ENCODE measurements around the genes CCDC51, PRKAR2A and IHO1.

DNA sequence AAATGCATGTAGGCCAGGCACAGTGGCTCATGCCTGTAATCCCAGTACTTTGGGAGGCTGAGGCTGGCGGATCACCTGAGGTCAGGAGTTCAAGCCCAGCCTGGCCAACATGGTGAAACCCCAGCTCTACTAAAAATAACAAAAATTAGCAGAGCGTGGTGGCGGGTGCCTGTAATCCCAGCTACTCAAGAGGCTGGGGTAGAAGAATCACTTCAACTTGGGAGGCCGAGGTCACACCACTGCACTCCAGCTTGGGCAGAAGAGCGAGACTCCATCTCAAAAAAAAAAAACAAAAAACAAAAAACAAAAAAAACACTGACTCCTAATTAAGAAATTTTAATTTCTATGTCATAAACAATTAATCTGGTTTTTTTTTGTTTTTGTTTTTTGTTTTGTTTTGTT lies 3.8 kb downstream of the SMARCC1 start:
- PRO-cap: no peak
- RAMPAGE, long total RNA, 2 experiments: no peak in any of the 2 experiments

GRCh38 chr3:47846151-47847176 lies 43.5 kb downstream of the DHX30 start:
- PRO-cap: no peak
- RAMPAGE, long total RNA, 2 experiments: no peak in any of the 2 experiments

GRCh38 chr3:47848917-47849887 lies 46.3 kb downstream of the DHX30 start:
- PRO-cap: no peak
- RAMPAGE, long total RNA, 2 experiments: no peak in any of the 2 experiments

DNA sequence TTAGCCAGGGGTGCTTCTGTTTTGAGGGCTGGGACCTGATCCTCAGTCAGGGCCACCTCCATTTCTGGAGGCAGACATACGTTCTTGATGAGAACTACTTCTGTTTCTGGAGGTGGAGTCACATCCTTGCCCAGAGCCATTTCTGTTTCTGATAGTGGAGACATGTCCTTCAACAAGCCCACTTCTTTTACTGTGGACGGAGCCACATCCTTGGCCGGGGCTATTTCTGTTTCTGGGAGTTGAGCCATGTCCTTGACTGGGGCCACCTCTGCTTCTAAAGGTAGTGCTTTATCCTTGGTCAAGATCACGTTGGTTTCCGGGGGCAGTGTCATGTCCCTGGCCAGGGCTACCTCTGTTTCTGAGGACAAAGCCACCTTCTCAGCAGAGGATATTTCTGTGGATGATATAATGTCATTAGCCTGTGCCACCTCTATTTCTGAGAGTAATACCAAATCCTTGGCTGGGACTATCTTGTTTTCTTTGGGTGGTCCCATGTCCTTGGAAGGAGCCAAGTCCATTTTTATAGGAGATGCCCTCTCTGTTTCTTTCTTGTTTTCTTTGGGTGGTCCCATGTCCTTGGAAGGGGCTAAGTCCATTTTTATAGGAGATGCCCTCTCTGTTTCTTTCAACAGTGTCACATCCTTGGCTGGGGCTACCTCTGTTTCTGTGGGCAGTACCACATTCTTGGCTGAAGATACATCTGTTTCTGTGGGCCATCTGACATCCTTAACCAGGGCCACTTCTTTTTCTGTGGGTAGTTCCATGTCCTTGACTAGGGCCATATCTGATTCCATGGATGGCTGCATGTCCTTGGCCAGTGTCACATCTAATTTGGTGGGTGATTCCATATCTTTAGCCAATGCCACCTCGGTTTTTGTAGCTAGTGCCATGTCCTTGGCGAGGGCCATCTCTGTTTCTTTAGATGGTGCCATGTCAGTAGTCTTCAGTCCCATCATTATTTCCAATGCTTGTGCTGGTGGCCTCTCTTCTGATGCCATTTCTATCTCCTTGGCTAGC lies 99.8 kb downstream of the MAP4 start:
- PRO-cap: no peak
- RAMPAGE, long total RNA, 2 experiments: no peak in any of the 2 experiments

DNA sequence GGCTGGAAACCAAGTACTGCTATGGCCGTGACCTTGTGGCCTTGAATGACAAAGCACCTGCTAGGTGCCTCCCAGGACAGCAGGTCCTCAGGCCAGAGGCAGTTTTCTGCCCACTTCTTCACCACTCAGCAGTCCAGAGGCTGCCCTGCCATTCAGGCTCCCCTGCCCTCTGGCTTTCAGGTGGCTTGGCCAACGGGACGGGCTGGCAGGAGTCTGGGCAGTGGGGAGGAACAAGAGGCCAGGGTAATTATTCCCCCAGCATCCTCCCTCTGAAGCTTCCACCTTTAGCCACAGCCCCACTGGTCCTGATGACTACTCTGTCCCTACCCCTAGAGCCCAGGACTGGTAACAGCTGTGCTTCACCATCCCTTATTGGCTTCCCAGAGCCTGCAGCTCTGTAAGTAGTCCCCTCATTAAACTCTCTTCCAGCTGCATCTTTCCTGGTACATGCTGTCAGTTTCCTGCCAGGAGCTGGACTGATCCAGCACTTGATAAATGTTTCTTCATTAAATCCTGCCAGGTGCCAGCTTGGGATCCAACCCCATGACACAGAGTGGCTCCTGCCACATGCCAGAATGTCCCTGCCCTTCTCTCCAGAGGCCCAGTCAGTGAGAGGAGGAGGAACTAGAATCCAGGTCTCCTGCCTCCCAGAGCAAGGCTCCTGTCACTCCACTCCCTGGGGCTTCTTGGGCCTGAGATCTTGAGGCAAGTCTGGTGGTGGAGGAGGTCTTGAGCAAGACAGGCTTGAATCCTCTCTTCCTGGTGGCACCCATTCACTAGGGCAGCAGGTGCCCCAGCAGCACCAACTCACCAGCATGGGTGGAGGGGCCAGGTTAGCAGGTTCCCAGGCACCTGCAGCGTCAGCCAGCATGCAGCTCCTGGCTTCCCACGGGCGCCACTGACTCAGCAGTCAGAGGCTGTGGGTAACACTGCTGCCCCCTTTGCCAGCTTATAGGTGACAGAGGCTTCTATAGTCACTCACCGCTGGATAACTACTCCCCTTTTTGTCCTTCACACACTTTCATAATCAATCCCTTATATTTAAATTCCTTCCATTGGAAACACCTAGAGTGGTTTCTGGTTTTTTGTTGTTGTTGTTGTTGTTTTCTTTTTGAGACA lies 27.5 kb downstream of the FBXW12 start:
- PRO-cap: no peak
- RAMPAGE, long total RNA, 2 experiments: no peak in any of the 2 experiments

DNA sequence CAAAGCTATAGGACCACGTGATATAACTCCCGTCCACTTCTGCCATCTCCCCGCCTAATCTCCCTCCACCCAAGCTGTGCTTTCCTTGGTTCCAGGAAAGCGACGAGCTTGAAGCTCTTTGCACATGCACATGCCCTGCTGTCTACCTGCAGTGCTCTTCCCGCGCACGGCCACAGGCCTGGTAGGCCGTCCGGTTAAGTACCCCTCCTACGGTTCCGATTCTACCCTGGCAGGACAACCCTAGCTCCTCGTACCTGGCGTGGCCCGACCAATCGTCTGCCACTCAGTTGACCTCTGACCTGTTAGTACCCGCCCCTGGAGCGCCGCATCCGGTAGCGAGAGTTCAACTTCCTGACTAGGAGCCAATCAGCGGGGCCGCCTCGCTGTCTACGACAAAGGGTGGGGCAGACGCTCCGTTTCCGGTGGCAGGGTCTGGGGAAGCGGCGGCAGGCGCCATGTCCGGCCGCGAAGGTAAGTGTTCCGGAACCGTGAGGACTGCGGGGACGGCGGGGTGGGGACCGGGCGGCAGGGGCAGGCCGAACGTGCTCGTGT lies at the start of gene CCDC51:
TSS of gene CCDC51 (minus strand) at position 278 of the 552 bp plus-strand sequence.
- PRO-cap: bidirectional peak, plus-strand start at position 416 of the sequence, minus-strand start at position 278 of the sequence
- RAMPAGE, long total RNA, 2 experiments: start-site peak on the plus strand in 2 of 2 experiments, centred at positions 441 to 445 of the sequence, 1,916 to 2,411 reads per replicate; start-site peak on the minus strand in 2 of 2 experiments, centred at positions 253 to 255 of the sequence, 17 to 60 reads per replicate

- PRO-cap: bidirectional peak, plus-strand start at chr3:48656187, minus-strand start at chr3:48656198
- RAMPAGE, long total RNA, 2 experiments: no peak in any of the 2 experiments
Observed at GRCh38 chr3:48655969-48656904, 6.4 kb downstream of the CELSR3 start.

DNA sequence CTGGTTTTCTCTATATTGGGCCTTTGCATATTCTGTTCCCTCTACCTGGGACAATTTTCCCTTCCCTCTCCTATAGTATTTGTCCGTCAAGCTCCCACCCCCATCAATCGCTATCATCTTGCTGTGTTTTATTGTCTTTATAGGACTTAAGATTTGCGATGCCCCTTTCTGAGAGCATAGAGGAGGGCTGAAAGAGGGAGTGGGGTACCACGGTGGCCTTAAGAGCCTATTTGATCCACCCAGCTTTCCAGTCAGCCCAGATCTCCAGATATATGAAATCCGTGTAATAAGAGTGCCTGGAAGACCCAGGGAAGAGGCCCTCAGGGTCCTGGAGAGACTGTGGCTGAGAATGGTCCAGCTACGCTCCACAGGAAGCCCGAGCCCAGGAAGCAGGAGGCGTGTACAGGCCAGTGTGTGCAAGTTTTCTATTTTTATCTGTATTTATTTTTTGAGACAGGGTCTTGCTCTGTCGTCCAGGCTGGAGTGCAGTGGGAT lies 827 bp upstream of the NCKIPSD start:
- PRO-cap: no peak
- RAMPAGE, long total RNA, 2 experiments: no peak in any of the 2 experiments

GRCh38 chr3:48702310-48702939 lies 14.6 kb downstream of the IP6K2 start:
- PRO-cap: no peak
- RAMPAGE, long total RNA, 2 experiments: no peak in any of the 2 experiments

DNA sequence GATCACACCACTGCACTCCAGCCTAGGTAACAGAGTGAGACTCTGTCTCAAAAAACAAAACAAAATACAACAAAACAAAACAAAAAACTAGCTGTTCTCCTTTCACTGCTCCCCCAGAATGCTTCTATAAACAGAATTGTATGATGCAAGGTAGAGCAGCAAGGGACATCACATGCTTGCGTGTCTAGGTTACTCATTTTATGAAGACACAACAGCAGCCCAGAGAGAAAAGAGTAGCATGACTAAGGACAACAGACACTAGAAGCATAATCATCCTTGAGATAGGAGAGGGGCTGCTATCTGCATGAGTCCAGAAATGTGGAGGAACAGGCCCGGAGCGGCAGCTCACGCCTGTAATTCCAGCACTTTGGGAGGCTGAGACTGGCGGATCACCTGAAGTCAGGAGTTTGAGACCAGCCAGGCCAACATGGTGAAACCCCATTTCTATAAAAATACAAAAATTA lies 25.2 kb upstream of the IP6K2 start:
- PRO-cap: no peak
- RAMPAGE, long total RNA, 2 experiments: no peak in any of the 2 experiments

- PRO-cap: no peak
- RAMPAGE, long total RNA, 2 experiments: no peak in any of the 2 experiments
Observed at GRCh38 chr3:48782957-48783225, 64.8 kb downstream of the PRKAR2A start.

GRCh38 chr3:48846974-48848067 lies at the start of gene PRKAR2A:
TSS of gene PRKAR2A (minus strand) at chr3:48847874.
- PRO-cap: bidirectional peak, plus-strand start at chr3:48847136, minus-strand start at chr3:48847104; bidirectional peak, plus-strand start at chr3:48847947, minus-strand start at chr3:48847804
- RAMPAGE, long total RNA, 2 experiments: start-site peak on the plus strand in 2 of 2 experiments, at chr3:48847932-48847973 at its widest, 6 to 10 reads per replicate

GRCh38 chr3:48848068-48848817 lies 569 bp upstream of the PRKAR2A start:
- PRO-cap: no peak
- RAMPAGE, long total RNA, 2 experiments: no peak in any of the 2 experiments

DNA sequence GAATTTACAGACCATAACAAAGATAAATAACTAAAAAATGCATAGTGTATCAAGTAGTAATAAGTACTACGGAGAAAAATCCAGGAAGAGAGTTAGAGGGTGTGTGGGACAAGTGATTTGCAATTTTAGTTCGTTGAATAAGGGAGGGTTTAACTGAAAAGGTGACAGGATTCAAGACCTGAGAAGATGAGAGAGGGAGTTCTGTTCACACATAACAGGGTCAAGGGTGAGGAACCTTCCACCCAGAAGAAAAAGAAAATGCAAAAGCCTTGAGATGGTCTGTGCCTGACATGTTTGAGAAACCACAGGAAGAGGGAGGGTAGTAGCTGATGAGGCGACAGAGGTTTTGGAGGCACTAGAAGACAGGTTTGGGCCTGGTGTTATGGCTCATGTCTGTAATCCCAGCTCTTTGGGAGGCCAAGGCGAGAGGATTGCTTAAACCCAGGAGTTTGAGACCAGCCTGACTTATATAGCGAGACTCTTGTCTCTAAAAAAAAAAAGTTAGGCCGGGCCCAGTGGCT lies 589 bp upstream of the SLC25A20 start:
- PRO-cap: no peak
- RAMPAGE, long total RNA, 2 experiments: no peak in any of the 2 experiments

DNA sequence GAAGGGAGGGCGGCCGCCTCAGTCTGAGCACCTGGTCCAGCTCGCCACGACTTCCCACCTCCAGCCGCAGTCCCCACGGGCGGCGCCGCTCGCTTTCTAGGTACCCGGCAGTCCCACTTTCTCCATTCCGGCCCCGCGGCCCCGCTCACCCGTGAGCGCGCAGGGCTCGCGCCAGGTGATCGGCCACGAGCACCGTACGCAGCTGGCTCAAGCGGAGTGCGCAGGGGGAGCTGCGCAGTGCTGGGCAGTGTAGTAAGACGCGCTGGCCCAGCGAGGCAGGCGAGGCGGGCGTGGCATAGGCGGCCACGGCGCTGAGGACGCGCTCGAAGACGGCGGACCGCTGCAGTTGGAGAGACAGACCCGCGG lies 523 bp downstream of the DALRD3 start:
- PRO-cap: bidirectional peak, plus-strand start at position 215 of the sequence, minus-strand start at position 147 of the sequence
- RAMPAGE, long total RNA, 2 experiments: no peak in any of the 2 experiments

- PRO-cap: no peak
- RAMPAGE, long total RNA, 2 experiments: no peak in any of the 2 experiments
Observed at GRCh38 chr3:49076020-49076559, 17.8 kb downstream of the QRICH1 start.

- PRO-cap: no peak
- RAMPAGE, long total RNA, 2 experiments: no peak in any of the 2 experiments
Observed at GRCh38 chr3:49076686-49077061, 17.2 kb downstream of the QRICH1 start.

DNA sequence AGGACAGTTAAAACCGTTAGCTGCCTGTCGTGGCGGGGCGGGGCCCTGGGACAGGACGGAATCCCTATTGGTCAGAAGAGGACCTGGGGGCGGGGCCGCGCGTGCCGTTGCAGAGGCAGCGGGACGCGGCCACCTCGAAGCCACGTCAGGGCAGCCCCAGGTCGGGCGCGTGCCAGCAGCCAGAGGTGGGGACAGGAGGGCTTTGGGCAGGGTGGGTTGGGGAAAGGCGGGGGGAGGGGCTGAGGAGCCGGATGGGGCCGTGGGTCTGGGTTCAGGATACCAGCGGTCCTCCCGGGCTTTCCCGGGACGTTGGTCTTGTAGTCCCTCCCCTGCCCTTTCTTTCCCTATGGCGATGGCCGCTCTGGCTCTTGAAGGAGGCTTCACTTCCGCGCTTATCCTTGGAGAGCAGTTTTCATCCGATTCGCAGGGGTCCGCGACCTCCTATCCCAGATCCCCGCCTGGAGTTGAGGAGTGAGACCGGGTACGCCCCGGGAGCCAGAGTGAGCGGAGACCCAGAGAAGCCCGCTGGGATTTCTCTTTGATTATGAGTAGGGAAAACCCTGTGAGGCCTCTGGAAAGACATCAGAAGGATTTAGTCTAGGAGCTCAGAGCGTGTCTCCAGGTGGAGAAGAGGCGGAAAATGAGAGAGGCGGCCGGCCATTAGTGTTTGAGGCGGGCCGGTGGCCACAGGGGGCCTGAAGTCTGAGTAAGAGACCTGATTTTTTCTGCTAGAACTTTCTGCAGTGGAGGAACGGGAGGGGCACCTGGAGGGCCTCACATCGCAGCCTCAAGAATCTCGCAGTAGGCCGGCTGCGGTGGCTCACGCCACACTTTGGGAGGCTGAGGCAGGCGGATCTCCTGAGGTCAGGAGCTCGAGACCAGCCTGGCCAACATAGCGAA lies at the start of gene IHO1:
TSS of gene IHO1 (plus strand) at position 110 of the 900 bp plus-strand sequence.
- PRO-cap: unidirectional peak, plus-strand start at position 112 of the sequence
- RAMPAGE, long total RNA, 2 experiments: start-site peak on the plus strand in 1 of 2 experiments, centred at position 291 of the sequence, 74 reads per replicate

GRCh38 chr3:49279236-49279890 lies 2.3 kb upstream of the C3orf62 start:
- PRO-cap: no peak
- RAMPAGE, long total RNA, 2 experiments: no peak in any of the 2 experiments

- PRO-cap: no peak
- RAMPAGE, long total RNA, 2 experiments: no peak in any of the 2 experiments
Observed at GRCh38 chr3:49296729-49297313, 19.8 kb upstream of the C3orf62 start.